ENCODE measurements around the genes PGM1 and JAK1.

GRCh38 chr1:63592999-63593523, at the start of gene PGM1:
Gene PGM1, plus strand, starts transcription at chr1:63593411.
- PRO-cap = bidirectional peak, plus-strand start at chr1:63593411, minus-strand start at chr1:63593169
- RAMPAGE, long total RNA, 4 experiments = start-site peak on the plus strand in 4 of 4 experiments, at chr1:63593241-63593432 at its widest, 72 to 891 reads per replicate

- PRO-cap = no peak
- RAMPAGE, long total RNA, 4 experiments = no peak in any of the 4 experiments
These were observed 50.6 kb downstream of the PGM1 start for GRCh38 chr1:63643735-63644316.

DNA sequence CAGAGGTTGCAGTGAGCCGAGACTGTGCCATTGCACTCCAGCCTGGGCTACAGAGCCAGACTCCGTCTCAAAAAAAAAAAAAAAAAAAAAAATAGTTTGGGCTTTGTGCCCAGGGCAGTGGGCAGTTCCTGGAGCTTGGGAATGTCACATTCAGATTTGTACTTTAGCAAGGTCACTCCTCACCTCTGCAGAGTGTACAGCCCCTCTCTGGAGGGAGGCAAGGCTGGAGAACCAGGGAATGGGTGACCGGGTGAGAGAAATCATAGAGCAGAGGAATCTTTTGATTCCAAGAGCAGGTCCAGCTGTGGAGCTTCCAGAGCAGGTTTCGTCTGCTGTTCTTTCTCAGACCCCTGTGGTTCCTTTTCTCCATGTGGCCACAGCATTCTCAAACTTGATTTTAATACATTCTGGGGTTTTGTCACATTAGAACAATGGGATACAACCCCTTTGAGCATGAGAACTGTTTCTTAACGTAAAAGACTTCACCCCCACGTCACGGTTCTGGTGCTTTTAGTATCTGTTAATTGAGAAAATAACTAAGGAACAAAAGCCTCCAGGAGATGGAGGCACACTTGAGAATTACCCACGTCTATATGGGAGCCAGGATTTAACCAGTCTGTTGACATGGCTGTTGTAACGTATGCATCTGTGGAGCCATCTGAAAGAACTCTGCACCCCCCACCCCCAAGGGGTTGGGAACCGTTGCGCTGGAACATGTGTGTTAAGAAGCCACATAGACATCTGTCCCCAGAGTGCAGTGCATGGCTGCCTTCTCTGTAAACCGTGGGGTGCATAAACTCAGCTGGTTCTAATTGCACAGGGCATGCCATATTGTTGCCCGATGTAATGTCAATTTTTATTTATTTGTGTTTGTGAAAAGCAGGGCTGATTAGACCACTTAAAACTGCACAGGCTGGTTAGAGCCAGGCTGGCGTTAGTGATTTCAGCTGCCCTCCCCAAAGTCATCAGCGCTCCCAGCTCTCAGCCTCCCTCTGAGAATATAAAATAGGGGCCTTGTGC, 70.4 kb upstream of the ROR1 start:
- PRO-cap = no peak
- RAMPAGE, long total RNA, 4 experiments = no peak in any of the 4 experiments

DNA sequence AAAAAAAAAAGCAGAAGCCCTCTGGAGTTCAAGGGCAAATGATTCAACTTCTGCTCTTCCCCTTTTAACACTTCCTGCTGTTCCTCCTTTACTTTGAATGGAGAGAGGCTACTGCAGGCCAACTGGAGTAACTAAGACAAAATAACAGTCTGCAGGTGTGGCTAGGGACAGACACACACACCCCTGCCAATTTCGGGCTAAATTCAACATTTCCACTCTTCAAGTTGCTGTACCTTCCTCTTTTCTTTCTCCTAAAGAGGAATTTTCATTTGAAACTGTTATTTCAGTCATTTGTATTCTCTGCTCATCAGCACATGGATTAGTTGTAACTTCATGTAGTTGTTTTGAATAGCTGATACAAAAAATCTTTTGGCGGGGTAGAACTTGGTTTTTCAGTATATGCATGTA, 42.5 kb downstream of the CACHD1 start:
- PRO-cap = no peak
- RAMPAGE, long total RNA, 4 experiments = no peak in any of the 4 experiments

DNA sequence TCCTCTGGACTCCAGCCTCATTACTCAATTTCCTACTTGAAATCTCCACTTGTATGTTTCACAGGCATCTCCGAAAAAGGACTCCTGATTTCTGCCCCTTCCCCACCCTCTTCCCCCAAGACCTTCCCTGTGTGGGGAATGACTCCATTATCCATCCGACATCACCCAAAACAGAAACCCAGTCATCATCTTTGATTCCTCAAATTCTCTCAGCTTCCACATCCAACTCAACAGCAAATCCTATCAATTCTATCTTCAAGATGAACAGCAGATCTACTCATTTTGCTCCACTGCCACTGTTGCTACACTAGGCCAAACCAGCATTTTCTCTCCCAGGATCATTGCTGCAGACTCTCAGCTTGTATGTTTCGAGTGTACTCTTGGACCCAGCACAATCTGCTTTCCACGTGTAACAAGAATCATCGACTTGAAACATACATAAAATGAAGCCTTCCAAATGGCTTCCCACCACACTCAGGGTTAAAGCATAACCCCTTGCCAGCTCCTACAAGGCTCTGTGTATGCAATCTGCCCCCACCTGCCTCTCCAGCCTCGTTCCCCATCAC, 94.8 kb downstream of the JAK1 start:
- PRO-cap = no peak
- RAMPAGE, long total RNA, 4 experiments = no peak in any of the 4 experiments

DNA sequence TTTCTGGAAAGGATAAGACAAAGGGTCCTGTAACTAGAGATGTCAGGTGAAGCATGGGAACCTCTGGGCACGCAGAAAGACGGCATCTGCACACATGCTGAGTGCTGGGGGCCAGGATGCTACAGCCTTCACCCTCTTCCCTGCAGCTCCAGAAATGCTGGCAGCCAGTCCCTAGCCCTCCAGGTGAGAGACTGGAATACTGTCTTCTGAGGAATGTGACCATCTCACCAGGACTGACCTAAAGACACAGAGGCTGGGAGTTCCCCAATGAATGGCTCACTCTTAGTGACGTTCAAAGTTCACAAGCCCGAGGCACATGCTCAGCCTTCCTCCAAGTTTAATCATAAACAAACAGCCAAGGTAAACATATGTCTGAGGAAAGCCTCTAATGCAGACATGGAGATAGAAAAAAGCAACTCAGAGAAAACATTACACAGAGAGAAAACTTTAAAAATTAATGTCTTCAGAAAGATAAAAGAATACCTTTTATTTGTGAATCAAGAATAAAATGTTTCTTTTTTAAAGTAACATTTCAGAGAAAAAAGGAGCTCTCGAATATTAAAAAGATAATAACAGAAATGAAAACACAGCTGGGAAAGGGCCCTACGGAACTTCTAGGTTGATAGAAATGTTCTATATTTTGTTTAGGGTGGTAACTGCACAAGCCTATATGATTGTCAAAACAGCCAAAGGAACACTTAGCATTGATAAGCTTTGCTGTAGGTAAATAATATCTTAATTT, 50.4 kb downstream of the JAK1 start:
- PRO-cap = no peak
- RAMPAGE, long total RNA, 4 experiments = no peak in any of the 4 experiments

GRCh38 chr1:64965870-64966798, at the start of gene JAK1:
Gene JAK1, minus strand, starts transcription at chr1:64966549.
- PRO-cap = bidirectional peak, plus-strand start at chr1:64965999, minus-strand start at chr1:64966012; bidirectional peak, plus-strand start at chr1:64966355, minus-strand start at chr1:64966323; bidirectional peak, plus-strand start at chr1:64966646, minus-strand start at chr1:64966549
- RAMPAGE, long total RNA, 4 experiments = no peak in any of the 4 experiments

- PRO-cap = unidirectional peak, minus-strand start at chr1:64983262
- RAMPAGE, long total RNA, 4 experiments = no peak in any of the 4 experiments
These were observed 16.7 kb upstream of the JAK1 start for GRCh38 chr1:64982994-64983556.

- PRO-cap = no peak
- RAMPAGE, long total RNA, 4 experiments = no peak in any of the 4 experiments
These were observed 4.6 kb upstream of the LEPR start for GRCh38 chr1:65415760-65416307.

DNA sequence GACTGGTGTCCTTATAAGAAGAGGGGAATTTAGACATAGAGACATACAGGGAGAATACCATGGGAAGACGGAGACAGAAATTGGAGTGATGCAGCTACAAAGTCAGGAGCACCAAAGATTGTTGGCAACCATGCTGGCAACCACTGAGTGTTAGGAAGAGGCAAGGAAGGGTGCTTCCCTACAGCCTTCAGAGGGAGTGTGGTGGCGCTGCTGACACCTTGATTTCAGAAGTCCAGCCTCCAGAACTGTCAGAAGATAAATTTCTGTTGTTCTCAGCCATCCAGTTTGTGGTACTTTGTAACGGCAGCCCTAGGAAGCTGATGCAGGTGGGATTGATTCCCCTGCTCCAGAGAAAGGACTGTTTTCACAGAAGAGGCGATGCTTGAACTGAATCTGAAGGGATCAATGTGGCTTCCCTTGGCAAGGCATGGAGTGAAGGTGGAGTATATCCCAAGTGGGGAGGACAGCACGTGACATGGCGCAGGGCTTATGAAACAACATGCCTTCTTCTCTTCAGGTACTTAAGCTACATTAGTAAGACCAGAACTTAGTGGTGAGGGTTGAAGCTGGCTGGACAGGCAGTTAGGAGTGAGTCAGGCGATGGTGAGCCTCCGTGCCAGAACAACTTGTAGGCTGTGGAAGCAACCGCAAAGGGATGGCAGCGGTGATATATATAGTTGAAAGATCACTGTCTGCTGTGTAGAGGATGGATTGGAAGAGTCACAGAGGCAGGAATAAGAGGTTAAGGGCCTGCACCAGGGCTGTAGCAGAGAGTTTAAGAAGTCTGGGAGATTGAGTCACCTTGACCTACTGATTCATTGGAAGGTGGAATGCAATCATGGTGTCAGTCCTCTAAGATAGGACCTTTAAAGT, 2.0 kb downstream of the LEPR start:
- PRO-cap = bidirectional peak, plus-strand start at position 190 of the sequence, minus-strand start at position 154 of the sequence
- RAMPAGE, long total RNA, 4 experiments = no peak in any of the 4 experiments

- PRO-cap = no peak
- RAMPAGE, long total RNA, 4 experiments = no peak in any of the 4 experiments
These were observed 92.5 kb downstream of the LEPR start for GRCh38 chr1:65512886-65513536.

DNA sequence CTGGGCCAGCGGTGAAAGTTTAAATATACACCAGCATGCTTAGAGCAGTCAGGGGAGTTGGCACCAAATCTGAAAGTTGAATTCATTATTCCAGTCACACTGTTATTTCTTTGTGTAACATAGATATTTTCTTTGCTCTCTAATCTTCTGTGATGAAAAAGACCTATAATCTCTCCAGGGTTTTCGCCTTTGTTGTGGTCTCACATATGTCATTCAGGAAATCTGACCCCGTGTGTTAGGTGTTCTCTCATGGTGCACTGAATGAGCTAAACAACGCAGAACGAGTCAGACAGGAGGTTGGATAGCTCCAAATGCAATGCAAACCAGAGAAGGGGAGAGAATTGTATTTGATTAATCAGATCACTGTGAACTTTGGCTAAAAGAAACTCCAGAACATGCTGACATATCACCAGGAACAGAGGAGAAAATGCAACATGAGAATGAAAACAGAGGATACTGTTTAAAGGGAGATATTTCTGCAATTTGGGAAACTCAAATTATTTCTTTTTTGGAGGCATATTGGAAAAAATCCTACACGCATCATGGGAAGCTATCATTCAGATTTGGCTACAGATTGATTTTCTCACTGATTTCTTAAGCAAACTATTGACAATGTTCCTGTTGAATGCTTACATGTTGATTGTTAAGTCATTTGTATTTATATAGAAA, 364.5 kb upstream of the SGIP1 start:
- PRO-cap = no peak
- RAMPAGE, long total RNA, 4 experiments = no peak in any of the 4 experiments

GRCh38 chr1:66275138-66275528, 258.8 kb upstream of the SGIP1 start:
- PRO-cap = no peak
- RAMPAGE, long total RNA, 4 experiments = no peak in any of the 4 experiments

GRCh38 chr1:66316417-66317359, 217.3 kb upstream of the SGIP1 start:
- PRO-cap = no peak
- RAMPAGE, long total RNA, 4 experiments = no peak in any of the 4 experiments

GRCh38 chr1:66333463-66334215, 200.3 kb upstream of the SGIP1 start:
- PRO-cap = unidirectional peak, plus-strand start at chr1:66333548; bidirectional peak, plus-strand start at chr1:66333624, minus-strand start at chr1:66333684; bidirectional peak, plus-strand start at chr1:66334115, minus-strand start at chr1:66333734
- RAMPAGE, long total RNA, 4 experiments = no peak in any of the 4 experiments

DNA sequence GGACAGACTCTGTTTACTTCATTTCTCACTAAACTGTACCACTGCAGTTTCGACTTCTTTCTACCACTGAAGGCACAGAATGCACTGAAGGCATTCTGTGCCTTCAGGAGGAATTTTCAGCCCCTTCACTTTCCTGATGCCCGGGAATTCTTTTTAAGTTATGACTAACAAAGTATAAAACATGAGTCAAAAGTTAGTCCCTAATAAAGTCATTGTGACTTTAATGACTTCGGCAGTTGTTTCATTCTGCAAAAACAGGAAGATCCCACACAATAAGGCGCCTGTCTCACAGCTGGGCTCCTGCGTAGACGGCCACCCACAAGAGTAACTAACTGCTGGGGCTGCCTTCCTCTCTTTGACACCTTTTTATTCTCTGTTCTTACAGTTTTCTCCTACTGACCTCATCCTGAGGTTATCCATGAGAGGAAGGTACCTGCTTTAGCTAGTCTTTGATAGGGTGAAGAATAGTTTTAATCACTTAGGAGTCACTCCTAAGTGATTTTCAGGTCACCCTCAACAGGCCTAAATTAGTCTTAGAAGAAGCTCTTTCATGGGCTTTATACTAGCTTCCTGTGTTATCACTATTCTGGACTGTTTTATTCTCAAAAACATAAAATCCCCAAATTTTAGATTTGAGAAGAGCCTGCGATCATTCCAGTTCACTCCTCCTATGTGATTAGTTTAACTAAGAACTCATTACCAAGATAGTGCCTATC, 183.8 kb upstream of the SGIP1 start:
- PRO-cap = bidirectional peak, plus-strand start at position 212 of the sequence, minus-strand start at position 248 of the sequence
- RAMPAGE, long total RNA, 4 experiments = no peak in any of the 4 experiments

DNA sequence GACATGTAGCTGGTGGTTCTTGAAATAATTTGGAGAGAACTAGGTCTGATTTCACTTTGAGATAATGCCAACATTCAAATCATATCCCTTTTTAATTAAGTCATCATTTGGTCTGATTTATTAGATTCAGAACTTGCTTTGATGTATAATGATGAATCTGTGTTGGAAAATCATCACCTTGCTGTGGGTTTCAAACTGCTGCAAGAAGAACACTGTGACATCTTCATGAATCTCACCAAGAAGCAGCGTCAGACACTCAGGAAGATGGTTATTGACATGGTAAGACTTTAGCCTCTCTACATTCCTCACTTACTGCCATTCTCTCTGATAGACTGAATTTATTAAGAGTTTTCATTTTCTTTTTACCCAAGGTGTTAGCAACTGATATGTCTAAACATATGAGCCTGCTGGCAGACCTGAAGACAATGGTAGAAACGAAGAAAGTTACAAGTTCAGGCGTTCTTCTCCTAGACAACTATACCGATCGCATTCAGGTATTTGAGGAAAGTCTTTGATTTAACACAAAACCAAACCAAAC, 166.3 kb upstream of the SGIP1 start:
- PRO-cap = no peak
- RAMPAGE, long total RNA, 4 experiments = no peak in any of the 4 experiments

DNA sequence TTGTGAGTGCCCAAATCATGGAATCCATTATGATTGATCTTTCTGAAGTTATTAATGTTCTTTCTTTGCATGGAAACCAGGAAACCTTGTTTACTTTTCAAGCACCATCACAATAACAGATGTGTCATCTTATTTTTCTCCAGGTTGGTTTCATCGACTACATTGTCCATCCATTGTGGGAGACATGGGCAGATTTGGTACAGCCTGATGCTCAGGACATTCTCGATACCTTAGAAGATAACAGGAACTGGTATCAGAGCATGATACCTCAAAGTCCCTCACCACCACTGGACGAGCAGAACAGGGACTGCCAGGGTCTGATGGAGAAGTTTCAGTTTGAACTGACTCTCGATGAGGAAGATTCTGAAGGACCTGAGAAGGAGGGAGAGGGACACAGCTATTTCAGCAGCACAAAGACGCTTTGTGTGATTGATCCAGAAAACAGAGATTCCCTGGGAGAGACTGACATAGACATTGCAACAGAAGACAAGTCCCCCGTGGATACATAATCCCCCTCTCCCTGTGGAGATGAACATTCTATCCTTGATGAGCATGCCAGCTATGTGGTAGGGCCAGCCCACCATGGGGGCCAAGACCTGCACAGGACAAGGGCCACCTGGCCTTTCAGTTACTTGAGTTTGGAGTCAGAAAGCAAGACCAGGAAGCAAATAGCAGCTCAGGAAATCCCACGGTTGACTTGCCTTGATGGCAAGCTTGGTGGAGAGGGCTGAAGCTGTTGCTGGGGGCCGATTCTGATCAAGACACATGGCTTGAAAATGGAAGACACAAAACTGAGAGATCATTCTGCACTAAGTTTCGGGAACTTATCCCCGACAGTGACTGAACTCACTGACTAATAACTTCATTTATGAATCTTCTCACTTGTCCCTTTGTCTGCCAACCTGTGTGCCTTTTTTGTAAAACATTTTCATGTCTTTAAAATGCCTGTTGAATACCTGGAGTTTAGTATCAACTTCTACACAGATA, 161.5 kb upstream of the SGIP1 start:
- PRO-cap = no peak
- RAMPAGE, long total RNA, 4 experiments = no peak in any of the 4 experiments

DNA sequence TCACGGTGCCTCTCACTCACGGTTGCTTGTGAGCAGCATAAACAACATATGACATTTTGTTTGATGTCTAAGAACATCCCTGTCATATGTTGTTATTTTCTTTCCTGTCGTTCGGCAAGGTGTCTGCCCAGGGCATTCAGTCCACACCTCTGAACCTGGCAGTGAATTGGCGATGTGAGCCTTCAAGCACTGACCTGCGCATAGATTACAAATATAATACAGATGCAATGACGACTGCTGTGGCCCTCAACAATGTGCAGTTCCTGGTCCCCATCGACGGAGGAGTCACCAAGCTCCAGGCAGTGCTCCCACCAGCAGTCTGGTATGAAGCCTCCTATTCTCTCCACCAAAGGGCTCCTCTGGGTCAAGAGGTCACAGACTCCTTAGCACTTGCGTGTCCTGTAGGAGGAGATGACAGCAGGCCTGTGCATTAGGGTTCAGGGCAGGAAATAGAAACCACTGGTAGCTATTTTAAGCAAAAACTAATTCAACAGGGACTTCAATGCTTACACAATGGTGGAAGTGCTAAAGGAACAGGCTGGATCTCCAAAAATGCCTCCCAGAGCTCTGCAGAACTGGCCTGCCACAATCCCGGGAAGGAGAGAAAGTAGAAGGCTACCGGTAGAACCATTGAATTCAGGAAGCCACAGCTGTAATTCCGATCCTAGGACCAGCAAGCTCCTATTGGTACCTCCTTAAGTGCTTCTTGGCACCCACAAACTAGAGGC, 12.9 kb upstream of the DYNLT5 start:
- PRO-cap = no peak
- RAMPAGE, long total RNA, 4 experiments = no peak in any of the 4 experiments

- PRO-cap = no peak
- RAMPAGE, long total RNA, 4 experiments = no peak in any of the 4 experiments
These were observed 17.4 kb downstream of the DNAI4 start for GRCh38 chr1:66907044-66907884.

Data from esophagus squamous epithelium (tissue), 4 donors.